Kidney (tissue), 2 donors: ENCODE measurements around the genes GHRHR and AVL9.

DNA sequence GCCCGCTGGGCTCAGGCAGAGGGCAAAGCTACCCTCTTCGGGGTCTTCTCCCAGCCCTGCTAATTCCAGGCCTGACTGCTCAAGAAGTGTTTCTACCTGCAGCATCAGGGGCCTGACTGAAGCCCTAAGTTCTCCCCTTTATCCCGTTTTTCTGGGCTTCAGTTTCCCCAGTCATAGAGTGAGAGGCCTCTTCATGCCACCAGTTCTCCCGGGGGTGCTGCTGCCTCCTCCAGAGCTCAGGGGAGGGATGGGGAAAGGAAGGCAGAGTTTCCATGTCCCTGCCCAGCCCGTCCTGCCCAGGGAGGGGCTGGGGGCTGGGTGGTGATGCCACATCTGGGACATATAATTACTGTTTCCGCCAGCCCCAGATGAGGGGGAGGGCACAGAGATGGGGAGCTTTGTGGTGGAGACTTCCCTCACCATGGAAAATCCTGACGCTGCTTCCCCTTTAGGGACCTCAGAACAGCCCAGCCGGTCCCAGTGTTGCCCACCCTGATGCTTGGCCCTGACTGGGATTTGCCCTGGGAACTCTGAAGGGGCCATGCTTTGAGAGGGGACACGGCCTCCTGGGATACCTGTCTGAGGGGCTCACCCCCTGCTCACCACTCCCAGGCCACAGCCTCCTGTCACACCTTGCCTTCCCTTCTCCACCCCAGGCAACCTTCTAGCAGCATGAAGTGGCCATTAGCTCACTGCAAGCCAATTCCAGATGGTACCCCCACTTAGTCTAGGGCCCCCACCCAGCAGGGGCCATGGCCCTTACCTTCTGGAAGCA is 4.2 kb downstream of the AQP1 start:
- PRO-cap = no peak
- RRBS = 80% methylated on average over 1 of the region's 9 CpGs

DNA sequence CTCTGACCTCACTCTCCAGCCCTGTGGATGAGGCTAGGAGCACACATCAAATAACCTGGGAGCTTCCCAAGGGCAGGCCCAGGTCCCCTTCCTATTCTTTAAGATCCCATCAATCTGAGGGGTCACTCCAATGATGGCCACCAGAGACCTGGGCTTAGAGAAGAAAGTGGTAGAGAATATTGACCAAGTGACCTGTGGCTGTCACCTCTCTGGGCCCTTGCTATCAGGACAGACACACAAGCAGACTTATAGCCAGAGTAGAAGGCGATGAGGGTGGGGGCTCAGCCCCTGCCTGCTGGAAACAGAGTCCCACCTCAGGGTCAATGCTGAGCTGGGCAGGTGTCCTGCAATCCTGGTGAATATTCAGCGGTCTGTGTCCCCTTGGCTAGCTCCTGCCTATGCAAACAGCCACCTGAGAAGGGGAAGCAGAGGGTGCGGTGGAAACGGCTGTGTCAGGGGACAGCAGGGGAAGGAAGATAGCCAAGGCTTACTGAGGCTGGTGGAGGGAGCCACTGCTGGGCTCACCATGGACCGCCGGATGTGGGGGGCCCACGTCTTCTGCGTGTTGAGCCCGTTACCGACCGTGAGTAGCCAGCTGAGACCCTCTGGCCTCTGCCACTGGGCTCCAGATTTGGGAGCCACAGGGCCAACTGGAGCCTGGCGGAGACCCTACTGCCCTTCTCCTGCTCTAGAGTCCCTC is at the start of gene GHRHR:
Gene GHRHR, plus strand, starts transcription at position 411 of the 700 bp plus-strand sequence.
- PRO-cap = no peak
- RRBS = no CpG with 5 or more reads among the region's 12 CpGs

- PRO-cap = no peak
- RRBS = no CpG with 5 or more reads among the region's 7 CpGs
Observed at GRCh38 chr7:31695026-31695354, 8.0 kb downstream of the PPP1R17 start.

DNA sequence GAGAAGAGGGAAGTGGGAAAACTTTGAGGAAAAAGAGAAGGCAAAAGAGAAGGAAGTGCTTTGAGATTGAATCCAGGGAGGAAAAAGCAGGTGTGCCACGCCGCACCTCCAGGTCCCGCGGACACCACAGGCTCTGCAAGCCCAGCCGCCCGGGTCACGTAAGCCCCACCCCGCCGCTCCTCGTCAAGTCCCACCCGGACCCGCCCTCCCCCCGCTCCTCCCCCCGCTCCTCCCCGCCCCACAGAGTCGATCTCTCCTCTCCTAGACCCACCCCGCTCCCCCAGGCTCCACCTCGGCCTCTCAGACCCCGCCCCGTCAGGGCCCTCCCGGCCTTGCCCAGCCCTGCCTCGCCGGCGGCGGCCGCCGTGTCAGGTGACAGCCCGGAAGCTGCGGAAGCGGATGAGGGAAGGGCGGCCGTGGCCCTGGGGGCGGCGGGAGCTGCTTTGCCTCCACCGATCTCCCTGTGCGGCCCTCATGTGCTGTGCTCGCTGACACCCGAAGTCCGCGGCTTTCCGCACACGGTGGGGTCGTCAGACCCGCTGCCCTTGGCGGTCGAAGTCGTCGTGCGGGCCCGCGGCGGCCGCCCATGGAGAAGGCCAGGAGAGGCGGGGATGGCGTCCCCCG is at the start of gene AVL9:
Gene AVL9, plus strand, starts transcription at position 366 of the 624 bp plus-strand sequence.
- PRO-cap = bidirectional peak, plus-strand start at position 339 of the sequence, minus-strand start at position 128 of the sequence; bidirectional peak, plus-strand start at position 386 of the sequence, minus-strand start at position 367 of the sequence
- RRBS = 4% methylated on average over 12 of the region's 56 CpGs

DNA sequence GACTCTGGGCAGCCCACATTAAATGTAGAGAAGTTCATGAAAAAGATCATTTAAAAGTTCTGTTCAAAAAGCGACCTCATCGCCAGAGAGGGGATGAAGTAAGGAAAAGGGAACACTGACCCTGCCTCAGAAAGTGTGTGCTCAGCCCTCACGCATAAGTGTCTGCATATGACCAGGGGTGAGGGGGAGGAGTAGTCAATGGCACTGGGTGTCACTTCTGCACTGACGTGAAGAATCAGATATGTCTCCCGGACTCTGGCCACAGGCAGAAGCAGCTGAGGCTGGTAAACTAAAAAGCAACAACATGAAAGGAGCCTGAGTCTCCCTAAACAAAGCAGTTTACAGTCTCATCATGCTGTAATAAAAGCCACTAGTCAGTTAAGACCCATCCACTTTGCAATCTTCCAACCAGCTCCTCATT is 168.5 kb downstream of the AVL9 start:
- PRO-cap = no peak
- RRBS = no CpG with 5 or more reads among the region's 5 CpGs

DNA sequence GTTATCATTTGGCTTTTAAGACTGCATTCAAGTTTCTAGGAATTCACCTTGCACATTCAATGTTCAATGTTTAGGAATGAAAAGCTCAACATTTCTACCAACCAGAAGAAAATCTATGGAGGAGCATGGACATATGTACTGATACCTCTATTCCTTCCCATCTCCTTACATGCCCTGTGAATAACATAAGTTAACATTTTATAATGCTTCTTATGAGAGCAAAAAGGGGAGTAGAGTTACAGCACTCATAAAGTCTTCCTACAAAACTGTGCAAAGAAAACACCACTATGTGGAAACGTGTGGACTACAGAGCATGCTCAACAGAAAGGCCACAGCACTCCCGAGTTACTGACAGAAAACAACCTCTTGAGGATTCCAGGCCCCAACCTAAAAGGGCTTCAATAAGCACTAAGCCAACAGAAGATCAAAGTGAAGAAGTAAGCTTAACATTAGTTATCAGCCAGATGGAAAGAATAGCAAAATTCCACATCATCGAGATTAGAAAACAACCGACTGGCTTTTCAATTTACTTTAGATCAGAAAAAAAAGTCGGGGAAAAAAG is 1.6 kb downstream of the KBTBD2 start:
- PRO-cap = no peak
- RRBS = no CpG with 5 or more reads among the region's 5 CpGs

- PRO-cap = bidirectional peak, plus-strand start at chr7:32892655, minus-strand start at chr7:32892595; unidirectional peak, minus-strand start at chr7:32892706
- RRBS = no CpG with 5 or more reads among the region's 23 CpGs
Observed at GRCh38 chr7:32892462-32892955, 949 bp upstream of the KBTBD2 start.

GRCh38 chr7:32958670-32959140 is 1.5 kb downstream of the FKBP9 start:
- PRO-cap = no peak
- RRBS = no CpG with 5 or more reads among the region's 14 CpGs

GRCh38 chr7:33040798-33041610 is 21.6 kb downstream of the NT5C3A start:
- PRO-cap = unidirectional peak, minus-strand start at chr7:33040909
- RRBS = no CpG with 5 or more reads among the region's 9 CpGs

GRCh38 chr7:33711379-33712165 is 193.8 kb upstream of the BMPER start:
- PRO-cap = no peak
- RRBS = no CpG with 5 or more reads among the region's 7 CpGs

GRCh38 chr7:33921461-33922213 is 16.3 kb downstream of the BMPER start:
- PRO-cap = no peak
- RRBS = no CpG with 5 or more reads among the region's 15 CpGs

GRCh38 chr7:33994579-33994778 is 89.1 kb downstream of the BMPER start:
- PRO-cap = no peak
- RRBS = no CpG with 5 or more reads among the region's 5 CpGs

DNA sequence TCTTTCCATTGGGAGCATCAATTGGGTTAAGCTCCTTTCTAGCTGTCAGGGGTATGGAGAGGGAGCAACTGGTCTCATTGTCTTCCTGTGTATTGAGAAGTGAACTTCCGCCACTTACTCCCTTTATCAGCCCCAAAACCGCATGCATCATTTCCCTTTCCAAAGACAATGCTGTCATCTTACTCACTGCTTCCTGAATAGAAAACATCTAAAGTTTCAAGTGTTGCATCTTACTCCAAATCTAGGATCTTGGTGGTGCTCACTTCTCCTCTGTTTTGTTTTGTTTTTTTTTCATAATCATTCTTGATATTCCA is 371.7 kb downstream of the BMPER start:
- PRO-cap = no peak
- RRBS = no CpG with 5 or more reads among the region's 2 CpGs

GRCh38 chr7:35036149-35036601 is 1.1 kb downstream of the DPY19L1 start:
- PRO-cap = unidirectional peak, plus-strand start at chr7:35036462
- RRBS = no CpG with 5 or more reads among the region's 10 CpGs

GRCh38 chr7:35038028-35038333 is 696 bp upstream of the DPY19L1 start:
- PRO-cap = no peak
- RRBS = no CpG with 5 or more reads among the region's 21 CpGs

GRCh38 chr7:35244516-35244986 is 9.3 kb downstream of the TBX20 start:
- PRO-cap = no peak
- RRBS = no CpG with 5 or more reads among the region's 3 CpGs

DNA sequence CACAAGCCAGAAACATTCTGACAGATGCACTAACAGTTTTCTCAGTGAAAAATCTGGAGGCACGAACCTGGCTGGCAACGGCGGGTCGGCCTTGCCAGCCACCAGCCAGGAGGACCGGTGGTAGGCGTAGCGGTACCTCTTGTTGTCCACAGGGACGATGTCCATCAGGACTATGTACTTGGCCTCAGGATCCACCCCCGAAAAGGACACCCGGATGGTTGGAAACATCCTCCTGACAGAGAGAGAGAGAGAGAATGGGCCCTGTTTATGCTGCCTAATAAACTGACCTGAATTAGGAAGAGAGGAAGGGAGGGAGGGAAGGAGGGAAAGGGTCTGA is 5.3 kb downstream of the TBX20 start:
- PRO-cap = no peak
- RRBS = 10% methylated on average over 5 of the region's 10 CpGs

DNA sequence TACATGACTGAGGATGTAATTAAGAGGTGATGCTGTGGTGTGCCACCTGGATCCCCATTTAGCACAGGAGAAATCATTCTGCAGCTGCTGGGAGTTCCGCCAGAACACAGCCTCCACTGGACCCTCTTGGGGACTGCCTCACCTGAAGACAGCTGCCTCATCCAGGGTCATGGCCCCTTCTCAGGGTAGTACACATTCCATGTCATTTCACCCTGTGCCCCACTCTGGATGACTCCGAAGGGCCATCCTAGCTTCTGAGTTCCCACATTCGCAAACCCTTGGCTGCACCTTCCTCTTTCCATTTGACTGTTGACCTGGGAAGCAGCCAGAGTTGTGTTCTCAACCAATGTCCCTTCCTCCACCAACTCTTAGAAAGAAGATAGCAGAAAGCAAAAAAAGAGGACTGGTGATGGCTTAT is 125.6 kb upstream of the TBX20 start:
- PRO-cap = no peak
- RRBS = no CpG with 5 or more reads among the region's 3 CpGs

- PRO-cap = no peak
- RRBS = no CpG with 5 or more reads among the region's 10 CpGs
Observed at GRCh38 chr7:35678352-35678733, 16.6 kb downstream of the HERPUD2 start.

DNA sequence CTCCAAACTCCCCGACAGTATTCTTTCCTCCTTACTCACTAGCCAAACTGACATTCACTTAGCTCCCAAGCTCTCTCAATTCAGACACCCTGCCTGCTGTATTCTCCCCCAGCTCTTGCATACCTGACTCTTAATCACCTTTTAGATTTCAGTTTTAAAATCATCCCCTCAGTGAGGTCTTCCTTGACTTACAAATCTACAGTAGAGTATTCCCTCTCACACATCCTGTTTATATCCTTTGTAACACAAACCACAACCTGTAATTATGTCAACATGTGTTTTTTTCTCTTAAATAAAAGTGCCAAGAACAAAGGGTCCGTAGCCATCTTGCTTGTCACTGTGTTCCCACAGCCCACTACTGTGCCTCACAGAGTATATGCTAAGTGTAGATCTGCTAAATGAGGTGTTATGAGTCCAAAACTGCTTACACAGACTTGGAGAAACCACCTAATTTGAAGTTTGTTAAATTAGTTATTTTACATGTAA is 14.3 kb downstream of the HERPUD2 start:
- PRO-cap = no peak
- RRBS = no CpG with 5 or more reads among the region's 2 CpGs